Glomerular endothelial cell (primary cell): ENCODE measurements around a stretch of chr19.

DNA sequence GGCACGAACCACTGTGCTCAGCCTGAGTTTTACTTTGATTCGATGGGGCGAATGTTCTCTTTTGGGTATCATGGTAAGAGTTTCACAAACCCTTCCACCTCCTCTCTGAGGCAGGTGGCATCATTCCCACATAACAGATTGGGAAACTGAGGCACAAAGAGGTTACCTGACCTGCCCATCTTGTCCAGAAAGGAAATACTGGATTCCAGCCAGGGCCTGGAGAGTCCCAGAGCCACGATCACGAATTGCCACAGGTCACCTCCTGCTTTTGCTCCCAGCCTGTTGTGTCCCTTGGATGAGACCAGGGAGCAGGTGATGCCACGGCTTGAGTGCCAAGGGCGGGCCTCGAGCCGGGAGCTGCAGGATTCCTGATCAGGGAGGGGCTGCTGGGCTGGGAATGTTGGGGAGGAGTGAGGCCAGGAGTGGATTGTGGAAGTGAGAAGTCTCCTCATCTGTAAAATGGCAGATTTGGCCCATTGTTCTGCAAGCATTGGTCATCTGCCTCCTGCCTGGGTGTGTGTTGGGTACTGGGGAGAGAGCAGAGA, 29.3 kb downstream of the DNM2 start:
- RAMPAGE, long total RNA = no peak

DNA sequence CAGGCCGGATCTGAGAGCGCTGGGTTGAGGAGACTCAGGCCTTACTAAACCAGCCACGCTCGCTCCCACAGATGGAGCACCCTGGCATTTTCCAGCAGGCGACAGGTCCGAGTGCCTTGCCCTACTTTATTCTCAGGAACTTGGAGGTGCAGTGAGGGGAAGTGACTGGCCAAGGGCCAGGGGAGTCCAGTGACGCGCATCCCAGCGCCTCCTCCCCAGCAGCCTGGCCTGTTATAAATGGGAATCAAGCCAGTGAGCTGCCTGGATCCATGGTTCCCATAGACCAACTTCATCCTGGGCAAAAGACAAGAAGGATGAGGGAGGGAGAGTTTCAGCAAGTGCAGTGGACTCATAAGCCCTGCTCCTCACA, 35.5 kb downstream of the TMED1 start:
- RAMPAGE, long total RNA = no peak

DNA sequence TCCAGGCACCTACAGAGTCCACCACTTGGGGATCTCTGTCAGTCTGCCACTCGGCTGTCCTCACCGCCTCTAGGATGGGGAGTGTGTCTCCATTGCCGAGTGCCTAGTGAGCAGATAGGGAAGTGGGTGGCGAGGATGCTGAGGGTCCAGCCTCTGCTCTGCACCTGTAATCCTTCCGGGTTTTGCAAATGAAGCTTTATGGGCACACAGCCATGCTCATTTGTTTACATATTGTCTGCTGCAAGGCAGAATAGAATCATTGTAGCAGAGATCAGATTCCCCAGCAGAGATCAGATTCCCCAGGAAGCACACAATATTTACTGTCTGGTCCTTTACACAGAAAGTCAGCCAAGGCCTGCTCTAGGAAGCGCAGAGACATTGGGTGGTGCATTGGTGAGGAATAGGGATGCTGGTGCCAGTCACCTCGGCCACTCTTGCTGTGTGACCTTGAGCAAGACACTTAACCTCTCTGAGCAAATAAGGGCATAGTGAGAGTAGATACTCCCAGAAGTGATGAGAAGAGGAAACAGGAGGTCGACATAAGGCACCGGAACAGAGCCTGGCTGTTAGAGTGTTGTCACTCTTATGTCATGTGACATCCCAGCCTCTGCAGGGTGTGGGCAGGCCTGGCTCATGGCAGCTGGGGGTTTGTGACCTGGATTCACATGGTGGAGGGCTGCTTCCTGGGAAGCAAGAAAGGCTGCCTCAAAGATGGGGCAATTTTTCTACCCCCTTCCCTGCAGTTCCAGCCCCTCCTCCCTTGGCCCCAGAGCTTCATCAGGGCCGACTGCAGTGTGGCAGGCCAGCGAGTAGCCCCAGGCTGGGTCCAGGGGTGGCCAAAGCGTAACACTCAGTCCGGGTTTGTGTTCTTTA, 25.6 kb downstream of the CARM1 start:
- RAMPAGE, long total RNA = no peak

GRCh38 chr19:11066210-11066709, 23.0 kb upstream of the LDLR start:
- RAMPAGE, long total RNA = no peak

DNA sequence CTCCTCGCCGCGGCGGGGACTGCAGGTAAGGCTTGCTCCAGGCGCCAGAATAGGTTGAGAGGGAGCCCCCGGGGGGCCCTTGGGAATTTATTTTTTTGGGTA, 179 bp downstream of the LDLR start:
- RAMPAGE, long total RNA = no peak

DNA sequence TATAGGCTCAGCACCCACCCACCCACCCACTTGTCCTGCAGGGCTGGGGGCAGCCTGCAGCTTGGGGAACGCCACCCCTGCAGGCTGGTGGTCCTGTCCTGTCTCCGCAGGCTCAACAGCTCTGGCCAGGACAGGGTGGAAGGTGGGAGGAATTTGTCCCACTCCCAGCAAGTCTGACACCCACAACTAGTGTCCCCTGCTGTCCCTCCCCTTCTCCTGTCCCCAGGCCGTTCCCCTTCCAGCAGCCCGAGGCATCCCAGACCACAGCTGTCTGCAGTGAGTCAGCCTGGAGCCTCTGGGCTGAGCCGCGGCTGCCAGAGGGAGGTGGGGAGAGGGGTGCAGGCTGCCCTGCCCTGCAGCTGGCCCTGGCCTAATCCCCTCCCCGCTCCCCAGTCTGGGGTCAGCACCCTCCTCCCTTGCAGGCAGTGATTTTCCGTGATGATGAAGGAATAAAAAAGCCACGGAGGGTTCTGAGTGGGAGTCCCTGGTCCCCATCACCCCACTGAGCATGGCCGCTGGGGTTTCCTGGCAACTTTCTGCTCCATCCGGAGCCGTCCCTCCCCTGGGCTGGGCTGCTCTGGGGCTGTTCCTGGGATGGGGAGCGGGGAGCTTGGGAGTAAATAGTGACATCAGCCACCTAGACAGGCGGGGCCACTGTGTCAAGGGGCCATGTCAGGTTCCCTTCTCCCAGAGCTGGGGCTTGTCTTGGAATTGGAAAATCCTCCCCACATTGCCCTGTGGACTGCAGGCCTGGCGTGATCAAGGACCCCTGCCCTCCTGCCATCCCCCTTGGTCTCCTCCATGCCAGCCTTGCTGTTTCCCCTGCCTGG, 16.9 kb downstream of the SPC24 start:
- RAMPAGE, long total RNA = no peak

GRCh38 chr19:11215579-11215994, 18.2 kb upstream of the KANK2 start:
- RAMPAGE, long total RNA = no peak

DNA sequence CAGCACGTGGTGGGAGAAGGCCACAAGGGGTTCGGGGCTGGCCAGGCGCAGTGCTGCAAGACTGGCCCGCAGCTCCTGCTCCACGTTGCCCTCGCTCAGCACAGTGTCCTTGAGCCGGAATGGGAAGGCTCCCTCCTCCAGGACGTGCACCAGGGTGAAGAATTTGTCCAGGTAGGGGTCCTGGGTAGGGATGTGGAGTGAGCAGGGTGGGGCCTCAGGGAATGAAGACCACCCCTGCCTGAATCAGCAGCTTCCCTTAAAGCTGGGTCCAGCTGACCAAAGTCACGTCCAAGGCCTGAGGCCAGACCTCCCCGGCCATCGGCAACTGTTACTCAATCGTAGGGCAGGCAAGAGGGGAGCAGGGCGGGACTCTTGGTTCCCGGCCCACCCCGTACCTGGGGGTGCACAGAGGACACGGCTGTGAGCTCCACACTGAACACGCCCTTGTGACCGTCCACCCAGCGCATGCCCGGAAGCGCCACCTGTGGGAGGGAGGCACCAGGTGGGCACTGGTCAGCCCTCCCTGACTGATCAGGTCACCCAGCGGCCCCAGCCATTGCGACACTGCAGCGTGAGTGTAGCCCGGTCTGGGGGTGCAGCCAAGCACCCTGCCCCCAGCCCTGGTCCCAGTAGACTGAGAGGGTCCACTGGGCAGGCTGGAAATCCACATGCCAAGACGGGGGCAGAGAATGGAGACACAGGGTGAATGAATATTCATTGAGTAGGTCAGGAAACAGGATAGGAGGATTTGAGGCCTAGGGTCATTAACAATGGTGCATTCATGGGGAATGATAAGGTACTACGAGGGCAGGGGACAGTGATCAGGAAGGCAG, 2.8 kb upstream of the ANGPTL8 start:
- RAMPAGE, long total RNA = no peak

- RAMPAGE, long total RNA = no peak
These were observed 2.2 kb downstream of the ANGPTL8 start for GRCh38 chr19:11241191-11242452.

GRCh38 chr19:11265593-11266131, 3.3 kb upstream of the DOCK6 start:
- RAMPAGE, long total RNA = no peak

DNA sequence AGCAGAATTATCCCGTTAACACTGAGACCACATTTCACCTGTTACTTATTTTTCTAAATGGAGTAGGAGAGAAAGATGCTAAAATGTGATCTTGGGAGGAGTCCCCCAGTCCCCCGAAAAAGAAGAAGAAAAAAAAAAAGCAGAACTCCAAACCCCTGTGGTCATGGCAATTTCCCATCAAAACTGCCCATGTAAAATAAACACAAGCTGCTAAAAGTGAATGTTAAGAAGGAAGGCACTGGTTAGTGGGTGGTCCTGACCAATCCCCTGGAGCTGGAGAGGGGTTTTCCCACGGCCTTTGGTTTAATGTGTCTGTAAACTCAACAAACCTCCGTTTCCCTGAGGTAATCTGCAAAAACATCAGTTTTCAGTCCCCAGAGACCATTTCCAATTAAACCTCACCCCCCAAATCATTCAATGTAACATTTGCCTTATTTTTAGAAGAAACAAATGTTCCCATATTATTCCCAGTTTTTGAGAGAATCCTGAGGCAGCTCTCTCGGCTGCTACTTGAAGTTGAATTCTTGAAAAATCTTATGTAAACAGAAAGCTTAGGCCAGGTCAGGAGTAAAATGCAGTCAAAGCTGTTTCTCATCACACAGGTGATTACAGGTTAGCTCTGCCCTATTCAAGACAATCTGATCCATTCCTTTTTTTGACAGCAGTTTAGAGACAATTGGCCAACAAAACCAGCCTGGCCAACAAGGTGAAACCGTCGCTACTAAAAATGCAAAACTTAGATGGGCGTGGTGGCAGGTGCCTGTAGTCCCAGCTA, 17.0 kb downstream of the RAB3D start:
- RAMPAGE, long total RNA = no peak

DNA sequence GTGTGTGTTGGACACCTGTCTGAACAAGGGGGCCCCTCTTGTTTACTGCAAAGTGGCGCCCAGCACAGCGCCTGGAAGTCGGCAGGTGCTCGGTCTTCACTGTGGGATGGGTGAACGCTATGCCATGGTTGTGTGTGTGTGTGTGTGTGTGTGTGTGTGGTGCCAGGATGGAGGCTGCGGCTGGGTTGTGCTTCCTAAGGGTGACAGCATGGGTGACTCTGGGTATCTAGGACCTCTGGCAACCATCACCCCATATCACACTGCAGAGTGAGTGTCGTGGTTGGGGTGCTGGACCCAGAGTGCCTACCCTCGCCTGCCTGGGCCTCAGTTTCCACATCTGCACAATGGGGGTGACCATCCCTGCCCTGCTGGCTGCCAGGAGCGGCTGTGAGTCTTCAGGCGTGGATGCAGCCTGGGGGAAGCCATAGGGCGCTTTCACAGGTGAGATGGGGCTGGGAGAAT, 1.3 kb downstream of the PLPPR2 start:
- RAMPAGE, long total RNA = no peak

DNA sequence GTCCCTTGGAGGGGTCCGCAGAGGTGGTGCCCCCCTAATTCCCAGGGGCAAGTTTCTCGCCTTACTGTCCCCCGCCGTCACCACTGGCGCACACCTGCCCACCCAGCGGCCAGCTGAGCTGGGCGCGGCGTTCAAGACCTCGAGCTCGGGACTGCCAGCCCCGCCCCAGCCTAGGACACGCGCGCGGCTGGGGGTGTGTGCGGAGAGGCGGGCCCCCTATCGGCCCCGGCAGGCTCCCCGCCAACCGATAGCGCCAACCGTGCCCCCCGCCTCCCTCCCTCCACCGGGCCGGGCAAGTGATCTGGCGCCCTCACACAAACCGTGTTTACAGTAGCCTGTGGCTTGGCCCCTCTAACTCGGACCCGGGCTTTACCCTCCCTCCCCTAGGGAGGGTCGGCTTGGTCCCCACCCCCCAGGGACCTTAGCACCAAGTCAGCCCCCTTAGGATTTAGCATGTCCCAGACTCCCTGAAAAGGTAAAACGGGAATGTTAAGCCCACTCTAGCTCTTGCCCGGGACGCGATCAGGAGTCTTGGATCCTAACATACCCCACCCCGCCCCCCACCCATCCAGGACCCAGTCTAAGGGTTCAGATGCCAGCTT, 647 bp downstream of the EPOR start:
- RAMPAGE, long total RNA = no peak

DNA sequence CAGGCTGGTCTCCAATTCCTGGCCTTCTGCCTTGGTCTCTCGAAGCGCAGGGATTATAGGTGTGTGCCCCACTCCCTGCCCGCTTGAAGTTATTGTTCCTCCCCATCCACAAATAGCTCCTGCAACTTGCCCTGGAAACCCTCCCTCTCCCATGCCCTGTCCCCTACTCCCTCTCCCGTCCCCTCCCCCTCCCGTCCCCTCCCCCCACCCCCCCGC, 1.2 kb downstream of the RGL3 start:
- RAMPAGE, long total RNA = no peak

- RAMPAGE, long total RNA = no peak
These were observed 2.0 kb downstream of the ZNF823 start for GRCh38 chr19:11736624-11737173.

DNA sequence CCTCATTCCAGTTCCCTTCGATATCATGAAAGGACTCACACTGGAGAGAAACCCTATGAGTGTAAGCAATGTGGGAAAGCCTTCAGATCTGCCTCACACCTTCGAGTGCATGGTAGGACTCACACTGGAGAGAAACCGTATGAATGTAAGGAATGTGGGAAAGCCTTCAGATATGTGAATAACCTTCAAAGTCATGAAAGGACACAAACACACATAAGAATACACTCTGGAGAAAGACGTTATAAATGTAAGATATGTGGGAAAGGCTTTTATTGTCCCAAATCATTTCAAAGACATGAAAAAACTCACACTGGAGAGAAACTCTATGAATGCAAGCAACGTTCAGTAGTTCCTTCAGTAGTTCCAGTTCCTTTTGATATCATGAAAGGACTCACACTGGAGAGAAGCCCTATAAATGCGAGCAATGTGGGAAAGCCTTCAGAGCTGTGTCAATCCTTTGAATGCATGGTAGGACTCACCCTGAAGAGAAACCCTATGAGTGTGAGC, 16.2 kb upstream of the ZNF439 start:
- RAMPAGE, long total RNA = no peak

- RAMPAGE, long total RNA = no peak
These were observed 1.3 kb upstream of the ZNF700 start for GRCh38 chr19:11923548-11924069.

GRCh38 chr19:12133112-12133658, 7.0 kb downstream of the ZNF20 start:
- RAMPAGE, long total RNA = no peak

DNA sequence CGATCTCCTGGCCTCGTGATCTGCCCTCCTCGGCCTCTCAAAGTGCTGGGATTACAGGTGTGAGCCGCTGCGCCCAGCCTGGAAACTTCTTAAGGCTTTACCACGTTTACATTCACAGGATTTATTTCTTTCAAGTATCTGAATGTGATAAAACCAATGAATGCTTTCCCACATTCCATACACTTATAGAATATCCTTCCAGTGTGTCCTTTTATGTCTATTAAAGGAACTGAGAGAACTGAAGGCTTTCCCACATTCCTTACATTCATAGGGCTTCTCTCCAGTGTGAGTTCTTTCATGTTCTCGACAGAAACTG, 22.5 kb downstream of the ZNF44 start:
- RAMPAGE, long total RNA = no peak

GRCh38 chr19:12524292-12524912, 26.9 kb downstream of the ZNF564 start:
- RAMPAGE, long total RNA = no peak